ENCODE measurements around the genes TCERG1L and STK32C.

DNA sequence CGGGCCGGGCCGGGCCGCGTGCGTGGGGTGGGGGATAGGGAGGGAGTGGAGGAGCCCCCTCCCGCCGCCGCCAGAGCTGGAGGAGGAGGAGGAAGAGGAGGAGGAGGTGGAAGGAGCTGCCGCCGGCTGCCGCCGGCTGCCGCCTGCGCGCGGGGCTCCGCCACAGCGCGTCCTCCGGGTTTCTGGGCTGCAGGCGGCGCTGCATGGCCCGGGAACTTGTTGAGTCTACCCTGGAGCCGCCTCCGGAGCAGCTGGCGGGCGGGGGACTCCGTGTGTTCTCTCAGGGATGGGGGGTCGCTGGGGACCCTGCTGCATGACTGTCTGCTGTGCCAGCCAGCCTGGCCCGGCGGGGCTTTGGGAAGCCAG, 225 bp upstream of the INSYN2A start:
- PRO-cap, result no peak

- PRO-cap, result no peak
These were observed 2.3 kb upstream of the FOXI2 start for GRCh38 chr10:127734562-127735264.

GRCh38 chr10:127990307-127990838, 83.5 kb downstream of the PTPRE start:
- PRO-cap, result unidirectional peak, minus-strand start at chr10:127990773

DNA sequence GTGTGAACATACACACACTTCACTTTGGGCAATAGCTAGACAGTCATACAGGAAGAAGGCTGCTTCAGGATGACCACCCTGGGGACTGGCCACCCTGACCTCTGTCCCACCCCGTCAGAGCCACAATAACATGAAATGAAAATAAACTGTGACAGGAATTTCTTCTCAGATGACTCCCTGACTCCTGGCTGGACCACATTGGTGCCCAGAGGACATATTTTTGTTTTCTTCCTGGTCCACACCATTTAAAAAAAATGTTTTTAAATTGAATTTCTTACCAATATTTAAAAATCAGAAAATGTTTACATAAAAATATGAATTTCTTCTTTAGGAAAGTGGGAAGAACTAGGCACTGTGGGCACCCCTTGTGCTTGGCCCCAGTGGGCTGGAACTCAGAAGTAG, 81.6 kb downstream of the MKI67 start:
- PRO-cap, result no peak

GRCh38 chr10:128056373-128057340, 69.6 kb downstream of the MKI67 start:
- PRO-cap, result no peak

- PRO-cap, result no peak
These were observed 22.4 kb downstream of the MKI67 start for GRCh38 chr10:128103568-128104513.

GRCh38 chr10:128107213-128108185, 18.7 kb downstream of the MKI67 start:
- PRO-cap, result no peak

DNA sequence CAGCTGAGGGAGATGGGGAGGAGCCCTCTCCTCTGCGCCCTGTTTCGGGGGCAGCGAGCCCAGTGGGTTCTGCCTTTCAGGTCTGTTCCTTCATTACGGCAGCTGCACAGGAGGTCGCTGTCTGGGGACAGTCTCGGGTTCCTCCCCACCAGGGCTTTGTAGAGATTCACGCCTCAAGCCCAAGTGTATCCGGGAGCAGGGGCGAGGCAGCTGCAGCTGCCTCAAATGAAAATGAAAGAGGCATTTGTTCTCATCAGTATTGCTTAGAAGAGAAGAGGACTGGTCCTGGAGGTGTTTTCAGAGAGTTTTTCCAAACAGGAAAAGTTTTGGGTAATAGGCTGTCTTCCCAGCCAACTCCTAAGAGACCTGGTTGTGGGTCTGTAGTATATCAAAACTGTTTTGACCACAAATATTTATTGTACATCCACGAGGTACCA, 61.3 kb upstream of the MKI67 start:
- PRO-cap, result no peak

DNA sequence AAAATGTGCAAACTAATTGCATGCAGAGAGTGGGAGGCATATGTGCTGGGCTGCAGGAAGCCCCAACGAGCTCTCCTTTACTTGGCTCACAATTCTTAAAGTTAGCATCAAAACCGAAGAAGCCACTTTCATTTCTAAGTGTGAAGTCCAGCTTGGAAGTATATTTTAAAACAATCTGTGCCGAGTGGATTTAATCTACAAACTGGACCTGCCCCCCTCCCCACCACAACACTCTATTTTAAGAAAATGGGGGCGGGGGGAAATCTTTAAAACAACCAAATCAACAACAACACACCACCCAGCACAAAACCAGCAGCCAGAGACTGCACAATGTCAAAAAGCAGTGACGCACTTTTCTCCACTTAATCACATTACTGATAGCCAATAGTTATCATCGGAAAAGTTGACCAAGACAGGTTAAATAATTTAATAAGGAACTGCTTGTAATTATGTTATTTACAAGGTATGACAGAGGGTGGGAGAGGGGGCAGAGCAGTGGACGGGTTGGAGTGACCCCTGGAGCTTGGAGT, 2.9 kb downstream of the EBF3 start:
- PRO-cap, result no peak

- PRO-cap, result bidirectional peak, plus-strand start at chr10:130110193, minus-strand start at chr10:130110000
These were observed 945 bp downstream of the C10orf143 start for GRCh38 chr10:130109624-130110146.

DNA sequence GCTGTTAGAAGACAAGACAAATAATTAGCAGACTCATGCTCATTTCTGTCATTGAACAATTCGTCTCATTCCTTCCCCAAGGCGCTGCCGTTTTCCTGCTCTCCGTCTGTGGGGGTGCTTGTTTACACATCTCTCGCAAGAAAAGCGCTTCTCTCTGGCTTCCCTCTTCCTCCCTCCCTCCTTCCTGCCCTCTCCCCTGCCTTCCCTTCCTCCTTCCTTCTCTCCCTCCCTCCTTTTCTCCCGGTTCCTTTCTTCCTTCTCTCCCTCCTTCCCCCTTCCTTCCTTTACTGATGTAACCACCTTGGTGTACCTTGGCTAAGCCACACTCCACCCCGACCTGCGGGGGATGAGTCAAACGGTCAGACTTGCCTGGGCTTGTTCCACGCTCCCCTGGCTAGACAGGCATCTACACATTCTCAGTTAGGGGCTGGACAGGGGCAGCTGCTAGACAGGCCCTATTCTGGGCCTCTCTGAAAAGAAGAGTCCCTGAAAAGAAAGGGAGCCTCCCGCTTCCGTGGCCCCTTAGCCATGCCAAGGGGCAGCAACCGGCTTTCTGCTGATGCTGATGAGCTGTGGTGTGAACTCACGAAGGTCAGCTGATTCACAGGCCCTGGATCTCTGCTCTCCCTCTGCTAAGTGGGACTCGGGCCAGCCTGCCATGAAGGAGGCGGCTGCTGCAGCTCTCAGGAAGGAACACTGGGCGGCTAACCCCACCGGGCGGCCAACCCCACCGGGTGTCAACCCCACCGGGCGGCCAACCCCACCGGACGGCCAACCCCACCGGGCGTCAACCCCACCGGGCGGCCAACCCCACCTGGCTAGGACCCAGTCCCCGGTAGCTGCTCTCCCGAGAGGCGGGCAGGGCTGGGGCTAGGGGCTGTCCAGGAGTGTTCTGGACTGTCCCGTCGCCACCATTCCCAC, 216.8 kb downstream of the TCERG1L start:
- PRO-cap, result no peak

- PRO-cap, result no peak
These were observed 1.0 kb downstream of the TCERG1L start for GRCh38 chr10:131310537-131310888.

DNA sequence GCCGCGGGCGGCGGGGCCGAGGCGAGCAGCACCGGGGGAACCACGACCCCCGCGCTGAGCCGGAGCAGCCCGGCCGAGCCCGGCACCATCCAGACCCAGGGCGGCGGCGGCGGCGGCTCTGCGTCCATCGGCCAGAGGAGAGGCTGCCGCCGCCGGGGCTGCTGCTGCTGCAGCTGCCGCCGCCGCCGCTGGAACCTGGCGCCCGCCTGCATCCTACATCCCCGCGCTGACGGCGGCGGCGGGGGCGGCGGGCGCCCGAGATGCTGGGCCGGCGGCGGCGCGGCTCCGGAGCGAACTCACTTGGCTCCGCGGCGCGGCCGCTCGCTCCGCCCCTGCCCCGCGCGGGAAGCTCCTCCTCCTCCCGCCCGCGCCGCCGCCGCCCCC, at the start of gene TCERG1L:
Gene TCERG1L (minus strand): TSS at position 298 of the 384 bp plus-strand sequence.
- PRO-cap, result no peak

- PRO-cap, result no peak
These were observed 156.9 kb upstream of the PPP2R2D start for GRCh38 chr10:131743782-131744449.

- PRO-cap, result no peak
These were observed 79.1 kb upstream of the PPP2R2D start for GRCh38 chr10:131821781-131822011.

DNA sequence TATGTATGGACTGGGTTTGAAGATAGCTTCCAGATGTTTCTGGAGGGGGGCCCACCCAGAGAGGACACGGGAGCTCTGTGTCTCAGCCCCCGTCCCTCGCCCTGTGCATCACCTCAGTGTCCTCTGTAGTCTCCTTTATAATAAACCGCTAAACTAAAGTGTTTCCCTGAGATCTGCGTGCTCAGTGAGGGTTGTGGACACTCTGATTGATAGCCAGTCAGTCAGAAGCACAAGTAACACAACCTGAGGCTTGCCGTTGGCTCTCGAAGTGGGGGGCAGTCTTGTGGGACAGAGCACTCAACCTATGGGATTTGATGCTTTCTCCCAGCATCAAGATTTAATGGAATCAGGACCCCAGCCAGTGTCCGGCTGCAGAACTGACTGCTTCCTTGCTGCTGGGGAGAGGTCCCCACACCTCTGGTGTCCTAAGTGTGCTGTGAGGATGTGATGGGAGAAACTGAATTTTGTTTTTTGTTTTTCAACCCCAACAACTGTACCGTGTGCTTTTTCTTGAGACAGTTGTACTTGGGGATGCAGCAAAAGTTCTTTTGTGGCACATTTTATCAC, 10.2 kb downstream of the PPP2R2D start:
- PRO-cap, result no peak

GRCh38 chr10:131940693-131941221, 39.9 kb downstream of the PPP2R2D start:
- PRO-cap, result no peak

GRCh38 chr10:132037177-132037510, 28.6 kb upstream of the JAKMIP3 start:
- PRO-cap, result no peak

DNA sequence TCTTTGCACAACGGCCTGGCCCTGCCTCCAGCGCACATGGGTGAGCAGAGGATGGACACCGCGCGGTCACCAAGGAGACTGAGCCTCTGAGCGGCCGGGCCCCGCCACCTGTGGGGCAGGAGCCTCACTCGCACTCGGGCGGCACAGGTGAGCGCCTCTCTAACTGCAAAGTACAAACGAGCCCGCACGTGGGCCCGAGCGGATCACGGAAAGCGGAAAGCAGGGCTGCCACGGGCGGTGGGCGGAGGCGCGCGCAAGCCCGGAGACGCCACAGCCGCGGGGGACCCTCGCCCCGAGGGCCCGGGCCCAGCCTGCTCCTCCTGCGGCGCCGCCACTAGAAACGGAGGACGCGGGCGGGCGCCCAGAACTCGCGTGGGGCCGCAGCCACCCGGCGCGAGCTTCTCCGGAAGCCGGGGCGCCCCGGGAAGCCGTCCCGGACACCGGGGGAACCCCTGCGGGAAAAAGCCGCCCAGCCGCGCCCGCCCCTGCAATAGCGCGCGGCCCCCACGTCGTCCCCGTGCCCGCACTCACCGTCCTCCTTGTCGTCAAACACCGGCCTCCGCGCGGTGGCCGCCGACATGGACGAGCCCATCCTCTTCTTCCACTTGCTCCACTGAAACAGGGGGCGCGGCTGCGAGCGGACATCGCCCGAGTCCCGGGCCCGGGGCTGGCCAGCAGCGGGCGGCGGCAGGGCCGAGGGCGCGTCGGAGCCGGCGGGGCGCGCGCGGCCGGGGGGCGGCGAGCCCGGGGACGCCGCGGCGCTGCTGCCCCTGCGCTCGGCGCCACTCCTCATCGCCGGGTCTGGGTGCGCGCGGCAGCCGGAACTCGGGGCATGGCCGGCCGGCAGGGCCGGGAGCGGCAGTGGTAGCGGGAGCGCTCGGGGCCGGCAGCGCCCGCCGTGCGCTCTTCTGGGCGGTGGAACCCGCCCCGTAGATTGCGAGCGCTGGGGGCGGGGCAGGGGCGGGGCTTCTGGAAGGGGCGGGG, at the start of gene STK32C:
Gene STK32C (minus strand): TSS at position 910 of the 984 bp plus-strand sequence.
- PRO-cap, result bidirectional peak, plus-strand start outside the sequence, minus-strand start at position 931 of the sequence

- PRO-cap, result bidirectional peak, plus-strand start at chr10:132308181, minus-strand start at chr10:132307971; unidirectional peak, minus-strand start at chr10:132309105
These were observed 726 bp upstream of the STK32C start for GRCh38 chr10:132308025-132309327.

Measured in penis (tissue), 1 donor.